Ishikawa (cell line): Measurements from ENCODE around the genes NUP58 and PDX1.

- RRBS, result 2% methylated on average over 26 of the region's 79 CpGs
Observed at GRCh38 chr13:25301209-25302530, at the start of gene NUP58. TSS of gene NUP58 (plus strand) at chr13:25301625.

DNA sequence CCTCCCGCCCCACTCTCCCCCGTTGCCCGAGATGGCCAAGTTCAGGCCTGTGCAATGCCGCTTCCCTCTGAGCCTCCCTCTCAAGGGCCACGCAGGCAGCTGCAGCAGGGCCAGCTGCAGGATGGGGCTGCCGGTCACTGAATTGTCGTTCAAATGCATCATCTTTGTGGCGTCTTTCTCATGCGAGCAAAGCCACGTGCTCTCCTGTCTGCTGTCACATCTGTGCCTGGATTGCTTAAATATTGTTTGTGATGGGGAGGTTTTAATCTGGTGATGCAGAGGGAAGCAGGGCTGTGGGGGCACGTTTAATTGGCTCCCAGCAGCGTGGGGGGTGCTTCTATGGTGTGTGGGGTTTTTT lies 26.6 kb downstream of the SHISA2 start:
- RRBS, result no CpG with 5 or more reads among the region's 12 CpGs

- RRBS, result no CpG with 5 or more reads among the region's 13 CpGs
Observed at GRCh38 chr13:26485673-26486247, 71.7 kb upstream of the WASF3 start.

GRCh38 chr13:26738447-26738749 lies 22.2 kb downstream of the GPR12 start:
- RRBS, result no CpG with 5 or more reads among the region's 3 CpGs

DNA sequence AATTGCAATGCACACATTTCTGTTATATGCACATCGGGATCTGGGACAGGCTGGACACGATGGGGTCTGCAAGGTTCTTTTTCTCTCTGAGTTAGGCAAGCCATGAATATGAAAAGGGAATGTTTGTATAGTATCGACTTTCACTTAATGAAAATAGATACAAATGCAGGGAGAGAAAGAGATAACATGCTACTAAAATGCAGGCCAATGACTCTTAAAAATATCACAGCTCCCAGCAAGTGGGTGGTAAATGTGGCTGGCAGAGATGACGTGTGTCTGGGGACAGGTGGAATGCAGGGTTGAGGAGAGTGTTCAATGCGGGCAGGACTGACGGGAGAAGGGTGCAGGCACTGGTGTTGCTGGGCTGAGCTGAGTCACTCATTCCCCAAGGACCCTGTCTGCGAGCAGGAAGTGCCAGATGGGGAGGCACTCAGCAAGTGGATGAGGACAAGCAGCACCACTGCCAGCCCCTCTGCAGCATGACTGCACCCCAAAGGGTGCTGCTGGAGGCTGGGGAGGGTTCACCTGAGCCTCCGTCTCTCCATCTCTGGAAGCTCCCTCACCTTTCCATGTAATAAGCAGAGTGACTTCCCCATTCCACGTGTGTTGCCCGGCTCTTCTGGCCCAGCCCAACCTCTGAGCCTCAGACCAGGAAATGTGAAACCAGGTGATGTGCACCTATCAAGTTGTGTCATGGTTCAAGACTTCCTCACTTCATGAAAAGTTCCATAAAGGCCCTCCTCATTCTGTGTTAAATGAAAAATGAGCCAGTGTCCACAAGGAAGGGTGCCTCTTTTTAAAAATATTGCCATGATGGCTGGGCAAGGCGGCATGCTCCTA lies 204.2 kb upstream of the GPR12 start:
- RRBS, result no CpG with 5 or more reads among the region's 11 CpGs

- RRBS, result 2% methylated on average over 6 of the region's 15 CpGs
Observed at GRCh38 chr13:27006427-27006828, 165.2 kb downstream of the USP12 start.

DNA sequence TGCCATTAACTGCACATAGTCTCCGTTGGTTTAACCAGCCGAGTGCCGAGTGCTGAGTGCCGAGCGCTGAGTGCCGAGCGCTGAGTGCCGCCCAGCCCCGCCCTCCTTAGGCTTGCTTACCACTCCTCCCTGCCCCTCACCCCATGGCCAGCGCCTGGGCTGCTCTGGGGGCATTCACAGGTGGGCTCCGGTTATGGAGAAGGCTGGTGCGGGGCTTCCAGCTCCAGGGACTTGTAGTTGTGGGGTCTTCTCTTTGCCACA lies 164.7 kb downstream of the USP12 start:
- RRBS, result no CpG with 5 or more reads among the region's 12 CpGs

- RRBS, result 2% methylated on average over 13 of the region's 43 CpGs
Observed at GRCh38 chr13:27170269-27171156, 1.1 kb downstream of the USP12 start.

DNA sequence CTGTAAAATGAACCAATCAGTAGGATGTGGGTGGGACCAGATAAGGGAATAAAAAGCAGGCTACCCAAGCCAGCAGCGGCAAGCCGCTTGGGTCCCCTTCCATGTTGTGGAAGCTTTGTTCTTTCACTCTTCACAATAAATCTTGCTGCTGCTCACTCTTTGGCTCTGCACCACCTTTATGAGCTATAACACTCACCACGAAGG lies 38.8 kb upstream of the RPL21 start:
- RRBS, result no CpG with 5 or more reads among the region's 3 CpGs

DNA sequence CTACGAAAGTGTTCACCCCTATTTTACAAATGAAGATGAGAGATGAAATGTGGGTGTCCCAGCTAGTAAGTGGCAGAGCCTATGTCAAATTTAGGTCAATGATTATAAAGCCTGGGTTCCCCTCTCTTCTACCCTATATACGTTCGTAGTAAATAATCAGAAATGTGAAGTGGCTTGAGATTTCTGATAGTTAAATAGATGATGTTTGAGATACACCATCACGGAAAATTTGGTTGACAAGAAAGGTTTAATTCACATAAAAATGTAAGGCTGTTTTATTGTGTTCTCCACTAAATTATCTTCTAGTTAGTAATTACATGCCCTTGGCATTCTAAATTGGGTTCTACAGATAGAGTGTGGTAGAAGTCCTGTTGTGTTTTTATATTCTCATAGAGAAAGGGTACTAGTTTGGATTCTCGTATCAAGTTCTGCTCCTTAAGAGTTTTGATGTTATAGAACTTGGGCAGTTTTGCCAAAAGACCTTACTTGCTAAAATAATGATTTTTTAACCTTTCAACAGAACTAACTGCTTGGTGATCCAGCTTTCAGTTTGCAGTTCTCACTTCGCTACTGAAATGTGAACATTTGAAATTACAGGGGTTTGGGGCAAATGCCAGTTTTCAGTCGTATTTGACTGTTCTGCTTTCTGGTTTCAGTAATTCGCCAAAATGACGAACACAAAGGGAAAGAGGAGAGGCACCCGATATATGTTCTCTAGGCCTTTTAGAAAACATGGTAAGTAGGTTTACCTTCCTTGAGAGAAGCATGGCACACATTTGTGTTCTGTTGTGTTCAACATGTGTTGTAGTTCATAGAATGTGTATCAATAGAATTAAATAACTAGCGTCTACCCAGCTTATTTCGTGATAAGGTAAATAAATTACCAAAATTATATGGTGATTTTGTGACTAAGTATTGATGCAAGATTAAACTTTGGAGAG lies 2.0 kb downstream of the RPL21 start:
- RRBS, result no CpG with 5 or more reads among the region's 12 CpGs

GRCh38 chr13:27296453-27296892 lies 25.8 kb downstream of the RASL11A start:
- RRBS, result no CpG with 5 or more reads among the region's 10 CpGs

- RRBS, result 68% methylated on average over 2 of the region's 8 CpGs
Observed at GRCh38 chr13:27482804-27483438, 32.6 kb upstream of the MTIF3 start.

DNA sequence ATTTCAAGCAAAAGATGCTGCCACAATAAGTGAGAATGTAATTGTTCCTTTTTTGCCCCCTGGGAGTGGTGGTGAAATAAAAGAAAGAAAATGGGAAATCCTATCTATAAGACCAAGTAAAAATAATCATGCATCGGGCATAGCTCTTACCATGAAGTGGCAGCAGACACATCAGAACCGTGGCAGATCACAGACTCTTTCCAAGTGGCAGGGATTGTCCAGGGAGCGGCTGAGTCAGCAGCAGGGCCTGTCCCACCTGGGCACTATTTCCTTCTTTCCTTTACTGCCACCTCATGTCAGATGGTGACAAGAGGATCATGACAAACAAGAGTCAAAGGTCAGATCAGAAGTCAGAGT lies 84.0 kb upstream of the MTIF3 start:
- RRBS, result no CpG with 5 or more reads among the region's 3 CpGs

DNA sequence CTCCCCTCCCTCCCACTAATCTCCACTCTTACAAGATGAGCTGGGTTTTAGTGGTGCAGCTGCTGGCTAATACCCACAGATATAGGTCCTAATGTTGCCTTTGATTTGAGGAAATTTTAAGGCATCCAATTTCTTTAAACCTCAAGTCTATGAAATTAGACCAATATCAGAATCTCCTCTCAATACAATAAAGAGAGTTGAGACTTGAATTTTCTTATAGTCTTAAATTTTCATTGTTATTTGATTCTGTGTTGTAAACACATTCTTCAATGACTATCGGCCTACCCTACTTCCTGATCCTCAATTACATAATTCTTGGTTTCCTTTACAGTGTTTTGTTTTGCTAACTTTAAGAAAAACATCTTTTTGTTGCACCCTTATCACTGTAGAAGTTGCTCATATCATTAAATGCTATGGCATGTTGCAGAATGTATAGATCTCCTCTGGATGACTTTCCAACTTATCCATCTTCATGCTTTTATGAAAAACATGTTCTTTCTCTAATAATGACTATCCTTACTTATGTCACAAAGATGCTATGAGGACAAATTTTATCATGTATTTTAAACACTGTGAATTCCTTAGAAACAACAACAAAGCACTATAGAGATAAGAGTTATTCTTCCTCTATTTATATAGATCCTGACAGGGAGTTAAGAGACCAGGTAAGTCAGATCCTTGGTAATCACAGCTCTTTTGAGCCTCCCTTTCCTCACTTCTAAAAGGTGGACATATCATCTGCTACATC lies 58.8 kb downstream of the LNX2 start:
- RRBS, result no CpG with 5 or more reads among the region's 1 CpG

- RRBS, result no CpG with 5 or more reads among the region's 4 CpGs
Observed at GRCh38 chr13:27581262-27581978, 38.9 kb downstream of the LNX2 start.

GRCh38 chr13:27742488-27742795 lies 49.8 kb upstream of the GSX1 start:
- RRBS, result no CpG with 5 or more reads among the region's 3 CpGs

GRCh38 chr13:27868784-27869137 lies 51.0 kb upstream of the PDX1 start:
- RRBS, result no CpG with 5 or more reads among the region's 3 CpGs

- RRBS, result 1% methylated on average over 37 of the region's 74 CpGs
Observed at GRCh38 chr13:27919551-27920447, at the start of gene PDX1. TSS of gene PDX1 (plus strand) at chr13:27920000.

- RRBS, result no CpG with 5 or more reads among the region's 10 CpGs
Observed at GRCh38 chr13:27954984-27955507, 14.1 kb downstream of the CDX2 start.

- RRBS, result no CpG with 5 or more reads among the region's 6 CpGs
Observed at GRCh38 chr13:27962180-27962824, 6.8 kb downstream of the CDX2 start.